ENCODE measurements around the genes IL33, UHRF2 and ZDHHC21.

- PRO-cap, result no peak
Measured at GRCh38 chr9:6214845-6215278, 745 bp upstream of the IL33 start.

DNA sequence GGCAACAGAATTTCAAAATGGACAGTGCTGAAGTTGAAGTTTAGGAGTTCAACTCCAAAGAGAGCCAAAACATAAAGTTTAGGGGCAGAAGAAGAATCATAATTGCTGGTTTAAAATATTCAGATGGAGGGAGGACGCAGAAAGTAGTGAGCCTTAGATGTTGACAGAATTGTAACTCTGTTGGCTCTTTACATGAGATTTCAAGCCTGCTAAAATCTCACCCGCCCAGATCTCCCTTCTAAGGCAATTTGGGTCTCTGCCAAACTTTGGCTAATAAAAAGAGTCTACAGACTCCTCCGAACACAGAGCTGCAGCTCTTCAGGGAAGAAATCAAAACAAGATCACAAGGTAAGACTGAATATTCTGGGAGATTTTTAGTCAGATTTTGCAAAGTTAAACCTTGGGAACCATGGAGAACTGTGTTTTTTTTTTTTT lies at the start of gene IL33:
Gene IL33 (plus strand): TSS at position 303 of the 435 bp plus-strand sequence.
- PRO-cap, result no peak

DNA sequence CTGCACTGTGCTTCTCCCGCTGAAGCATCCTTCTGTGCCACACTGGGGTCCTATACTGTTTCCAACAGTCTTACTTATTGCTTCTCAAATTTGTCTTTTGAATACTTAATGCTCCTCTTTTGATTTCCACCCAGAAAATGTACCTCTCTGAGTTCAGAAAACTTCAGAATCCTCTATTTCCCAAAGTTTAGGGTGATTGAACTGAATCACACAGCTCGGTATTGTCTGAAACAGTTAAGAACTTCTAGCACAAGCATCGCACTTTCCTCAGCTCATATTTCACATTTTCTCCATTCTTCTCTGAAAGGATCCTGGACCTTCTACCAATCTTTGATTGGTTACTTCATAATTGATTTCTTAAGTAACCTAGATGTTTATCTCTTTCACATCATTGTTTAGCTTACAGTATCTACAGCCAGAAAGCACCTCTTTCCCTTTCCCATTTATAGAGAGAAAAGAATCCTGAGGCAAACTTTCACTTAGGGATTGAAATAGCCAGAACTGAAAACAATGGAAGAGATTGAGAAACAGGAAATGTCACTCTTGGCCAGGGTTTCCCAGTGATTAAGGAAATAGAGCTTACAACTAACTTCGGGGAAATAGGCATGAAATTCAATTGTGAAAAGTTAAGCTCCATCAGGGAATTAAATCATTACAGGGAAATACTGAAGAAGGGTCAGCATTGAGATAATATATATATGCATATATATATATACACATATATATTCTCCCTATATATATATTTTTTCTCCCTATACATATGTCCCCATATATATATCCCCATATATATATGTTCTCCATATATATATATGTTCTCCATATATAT lies 2.5 kb downstream of the IL33 start:
- PRO-cap, result no peak

GRCh38 chr9:6412871-6413889 lies at the start of gene UHRF2:
Gene UHRF2, plus strand, starts transcription at chr9:6413199.
- PRO-cap, result bidirectional peak, plus-strand start at chr9:6413227, minus-strand start at chr9:6412921; bidirectional peak, plus-strand start at chr9:6414000, minus-strand start at chr9:6413844

GRCh38 chr9:6496758-6497622 lies 84.0 kb downstream of the UHRF2 start:
- PRO-cap, result no peak

GRCh38 chr9:6640174-6640531 lies 5.4 kb downstream of the GLDC start:
- PRO-cap, result no peak

DNA sequence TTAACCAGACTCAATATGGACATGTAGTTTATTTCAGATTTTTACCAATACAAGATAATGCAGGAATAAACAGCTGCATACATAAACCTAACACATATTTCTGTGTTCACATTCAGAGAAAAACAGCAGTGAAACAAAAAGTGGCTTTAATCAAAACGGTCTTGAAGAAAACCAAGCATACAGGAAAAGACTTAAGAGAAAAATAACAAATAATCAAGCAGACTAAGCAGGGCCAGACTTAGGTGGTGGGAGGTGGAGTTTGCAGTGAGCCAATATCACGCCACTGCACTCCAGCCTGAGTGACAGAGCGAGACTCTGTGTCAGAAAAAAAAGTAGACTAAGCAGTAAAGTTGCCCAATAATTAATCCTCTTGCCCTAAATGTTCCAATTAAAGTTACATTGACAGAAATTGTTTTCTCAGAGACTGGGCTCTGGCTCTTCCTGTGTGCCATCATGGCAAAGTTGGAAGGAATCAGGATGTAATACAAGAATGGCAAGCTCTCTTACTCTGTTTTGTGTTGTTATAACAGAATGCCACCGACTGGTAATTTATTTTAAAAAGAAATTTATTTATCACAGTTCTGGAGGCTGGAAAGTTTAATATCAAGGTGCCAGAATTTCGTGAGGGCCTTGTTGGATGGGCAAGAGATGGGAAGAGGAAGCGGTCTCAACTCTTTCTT lies 26.6 kb upstream of the GLDC start:
- PRO-cap, result no peak

DNA sequence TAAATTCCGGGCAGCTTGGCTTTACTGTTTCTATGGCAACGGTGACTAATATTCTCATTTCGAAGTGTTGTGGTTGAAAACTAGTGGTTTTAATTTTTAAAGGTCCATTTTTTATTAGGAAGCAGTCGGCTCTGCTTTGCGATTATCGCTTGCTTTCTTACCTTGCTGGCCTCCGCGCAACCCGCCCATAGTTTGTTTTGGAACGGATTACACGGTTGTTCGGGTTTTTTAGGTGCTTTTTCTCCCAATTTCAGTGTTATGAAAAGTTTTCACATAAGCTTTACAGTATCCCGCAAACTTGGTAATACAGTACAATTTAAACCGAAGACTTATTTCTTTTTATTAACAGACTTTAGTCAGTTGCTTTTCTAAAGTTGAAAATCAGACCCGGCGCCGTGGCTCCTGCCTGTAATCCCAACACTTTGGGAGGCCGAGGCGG lies 1.5 kb downstream of the KDM4C start:
- PRO-cap, result no peak

DNA sequence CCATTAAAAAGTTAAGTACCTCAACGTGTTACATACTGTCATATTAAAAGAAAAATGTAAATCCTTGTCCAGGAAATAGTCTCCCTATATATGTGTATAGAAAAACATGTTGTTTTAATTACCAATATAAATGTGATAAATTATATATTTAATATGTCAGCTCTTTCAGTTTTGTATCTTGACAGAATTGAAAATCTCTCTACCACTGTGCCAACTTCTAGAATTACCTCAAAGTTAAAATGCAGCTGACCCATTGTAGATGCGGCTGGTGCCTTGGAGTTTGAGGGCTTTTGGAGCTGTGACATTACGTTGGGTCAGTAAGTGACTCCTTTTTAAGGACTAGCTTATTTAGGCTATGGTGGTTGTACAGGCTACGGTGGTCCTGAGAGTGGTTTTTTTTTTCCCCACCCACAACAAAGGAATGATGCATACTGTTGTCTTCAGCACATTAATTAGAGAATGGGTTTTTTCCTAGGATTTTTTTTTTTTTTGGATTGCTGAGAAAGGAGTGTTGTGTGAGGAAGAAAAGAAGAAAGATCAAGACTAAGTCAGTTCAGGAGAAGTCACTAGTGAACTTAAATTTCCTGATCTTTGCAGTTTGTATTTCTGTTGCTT lies 237.0 kb downstream of the KDM4C start:
- PRO-cap, result no peak

GRCh38 chr9:8958362-8958627 lies 1158.7 kb upstream of the DMAC1 start:
- PRO-cap, result no peak

DNA sequence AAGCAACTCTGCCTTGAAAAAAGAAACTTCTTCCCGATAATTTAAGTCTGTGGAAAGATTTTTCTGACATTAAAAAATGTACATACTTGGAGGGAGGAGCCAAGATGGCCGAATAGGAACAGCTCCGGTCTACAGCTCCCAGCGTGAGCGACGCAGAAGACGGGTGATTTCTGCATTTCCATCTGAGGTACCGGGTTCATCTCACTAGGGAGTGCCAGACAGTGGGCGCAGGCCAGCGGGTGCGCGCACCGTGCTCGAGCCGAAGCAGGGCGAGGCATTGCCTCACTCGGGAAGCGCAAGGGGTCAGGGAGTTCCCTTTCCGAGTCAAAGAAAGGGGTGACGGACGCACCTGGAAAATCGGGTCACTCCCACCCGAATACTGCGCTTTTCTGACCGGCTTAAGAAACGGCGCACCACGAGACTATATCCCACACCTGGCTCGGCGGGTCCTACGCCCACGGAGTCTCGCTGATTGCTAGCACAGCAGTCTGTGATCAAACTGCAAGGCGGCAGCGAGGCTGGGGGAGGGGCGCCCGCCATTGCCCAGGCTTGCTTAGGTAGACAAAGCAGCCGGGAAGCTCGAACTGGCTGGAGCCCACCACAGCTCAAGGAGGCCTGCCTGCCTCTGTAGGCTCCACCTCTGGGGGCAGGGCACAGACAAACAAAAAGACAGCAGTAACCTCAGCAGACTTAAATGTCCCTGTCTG lies 241.5 kb downstream of the MPDZ start:
- PRO-cap, result no peak

DNA sequence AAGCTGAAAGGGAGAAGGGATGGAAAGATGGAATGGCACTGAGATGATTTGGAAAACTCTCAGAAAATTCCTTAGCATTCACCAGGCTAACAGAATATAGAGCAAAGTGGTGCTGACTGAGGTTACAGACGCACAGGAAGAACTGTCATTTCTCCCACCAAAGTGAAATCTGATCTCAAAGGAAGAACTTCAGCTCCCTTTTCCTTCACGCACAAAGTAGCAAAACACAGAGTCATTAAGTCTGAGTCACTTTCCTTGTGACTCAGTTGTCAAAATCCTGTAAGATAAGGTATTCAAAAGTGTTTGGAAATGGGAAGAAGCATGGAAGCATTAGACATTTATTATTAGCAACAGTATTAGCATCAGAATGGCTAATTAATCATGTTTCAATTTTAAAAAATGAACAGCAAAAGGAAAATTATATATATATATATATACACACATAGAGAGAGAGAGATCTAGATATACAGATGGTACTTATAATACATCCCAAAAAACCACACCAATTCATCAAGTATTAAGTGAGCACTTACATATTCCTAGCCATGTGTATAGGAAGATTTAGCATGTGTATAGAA lies 11.7 kb downstream of the MPDZ start:
- PRO-cap, result no peak

DNA sequence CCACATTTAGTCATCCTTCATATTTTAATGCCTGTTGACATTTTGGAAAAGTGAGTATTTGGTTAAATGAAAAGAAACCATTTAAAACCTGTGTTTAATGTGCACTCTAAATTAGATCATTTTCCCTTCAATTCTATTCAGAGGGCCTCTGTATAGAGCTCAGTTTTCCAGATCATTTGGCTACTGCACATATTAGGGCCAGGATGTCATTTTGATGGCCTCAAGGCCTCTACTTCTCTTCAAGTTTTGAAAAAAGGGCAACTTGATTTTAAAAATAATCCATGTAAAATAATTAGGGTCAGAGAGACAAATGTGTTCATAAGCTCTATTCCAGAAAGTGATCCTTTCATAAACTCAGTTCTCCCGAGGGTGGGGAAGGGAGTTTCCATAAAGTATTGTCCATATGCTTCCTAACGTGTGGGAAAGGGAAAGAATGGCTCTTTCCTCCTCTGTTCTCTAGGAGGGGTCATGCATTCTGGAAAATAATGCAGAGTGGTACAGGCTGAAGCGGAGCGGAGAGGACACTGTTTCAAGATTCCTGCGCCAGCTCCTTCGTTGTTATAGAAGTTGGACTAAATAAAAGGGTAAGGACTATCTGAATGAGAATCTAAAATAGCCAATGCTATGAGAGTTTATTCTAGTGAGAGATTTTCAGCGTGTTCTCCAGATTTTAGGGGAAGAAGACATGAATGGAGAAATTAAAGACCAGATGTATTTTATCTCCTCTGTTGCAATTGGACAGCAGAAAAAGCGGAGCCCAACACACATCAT lies 166.7 kb upstream of the MPDZ start:
- PRO-cap, result no peak

- PRO-cap, result no peak
Measured at GRCh38 chr9:14086195-14086866, 227.6 kb downstream of the NFIB start.

DNA sequence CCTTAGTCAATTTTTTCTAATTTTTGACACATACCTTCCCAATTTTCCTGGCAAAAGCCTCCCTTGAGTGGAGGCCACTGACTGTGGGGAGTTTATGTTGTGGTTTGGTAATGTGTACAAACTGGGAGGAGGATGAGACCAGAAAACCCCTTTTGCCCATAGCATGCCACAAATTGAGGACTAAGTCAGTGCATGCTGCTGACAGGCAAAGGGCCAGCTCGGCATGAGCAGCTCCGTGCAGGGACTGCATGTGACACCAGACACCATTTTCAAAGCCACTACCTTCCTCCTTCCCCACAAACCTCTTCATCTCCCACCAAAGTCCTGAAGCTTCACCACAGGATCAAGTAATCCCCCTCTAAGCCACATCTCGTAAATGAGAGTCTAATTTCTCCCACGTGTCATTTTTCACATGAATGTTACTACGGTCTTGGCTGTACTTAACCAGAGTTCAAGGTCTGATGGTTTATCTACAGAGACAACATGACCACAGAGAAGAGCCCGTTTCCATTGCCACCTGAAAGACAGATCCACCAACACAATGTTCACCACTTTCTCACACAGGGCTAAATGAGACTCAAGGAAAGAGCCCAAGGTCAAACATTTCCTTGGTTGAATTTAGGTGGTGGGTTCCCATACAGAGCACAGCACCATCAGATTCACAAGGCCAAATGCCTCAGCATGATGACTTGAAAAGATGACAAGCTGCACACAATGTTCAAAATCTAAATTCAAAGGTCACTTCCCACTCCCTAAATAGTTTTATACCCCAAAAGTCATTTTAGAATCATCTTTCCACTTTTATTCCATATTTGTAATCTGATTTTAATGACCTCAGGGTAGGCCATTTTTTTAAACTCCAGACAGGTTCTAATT lies 106.4 kb downstream of the NFIB start:
- PRO-cap, result no peak

- PRO-cap, result no peak
Measured at GRCh38 chr9:14303463-14303848, 10.5 kb downstream of the NFIB start.

DNA sequence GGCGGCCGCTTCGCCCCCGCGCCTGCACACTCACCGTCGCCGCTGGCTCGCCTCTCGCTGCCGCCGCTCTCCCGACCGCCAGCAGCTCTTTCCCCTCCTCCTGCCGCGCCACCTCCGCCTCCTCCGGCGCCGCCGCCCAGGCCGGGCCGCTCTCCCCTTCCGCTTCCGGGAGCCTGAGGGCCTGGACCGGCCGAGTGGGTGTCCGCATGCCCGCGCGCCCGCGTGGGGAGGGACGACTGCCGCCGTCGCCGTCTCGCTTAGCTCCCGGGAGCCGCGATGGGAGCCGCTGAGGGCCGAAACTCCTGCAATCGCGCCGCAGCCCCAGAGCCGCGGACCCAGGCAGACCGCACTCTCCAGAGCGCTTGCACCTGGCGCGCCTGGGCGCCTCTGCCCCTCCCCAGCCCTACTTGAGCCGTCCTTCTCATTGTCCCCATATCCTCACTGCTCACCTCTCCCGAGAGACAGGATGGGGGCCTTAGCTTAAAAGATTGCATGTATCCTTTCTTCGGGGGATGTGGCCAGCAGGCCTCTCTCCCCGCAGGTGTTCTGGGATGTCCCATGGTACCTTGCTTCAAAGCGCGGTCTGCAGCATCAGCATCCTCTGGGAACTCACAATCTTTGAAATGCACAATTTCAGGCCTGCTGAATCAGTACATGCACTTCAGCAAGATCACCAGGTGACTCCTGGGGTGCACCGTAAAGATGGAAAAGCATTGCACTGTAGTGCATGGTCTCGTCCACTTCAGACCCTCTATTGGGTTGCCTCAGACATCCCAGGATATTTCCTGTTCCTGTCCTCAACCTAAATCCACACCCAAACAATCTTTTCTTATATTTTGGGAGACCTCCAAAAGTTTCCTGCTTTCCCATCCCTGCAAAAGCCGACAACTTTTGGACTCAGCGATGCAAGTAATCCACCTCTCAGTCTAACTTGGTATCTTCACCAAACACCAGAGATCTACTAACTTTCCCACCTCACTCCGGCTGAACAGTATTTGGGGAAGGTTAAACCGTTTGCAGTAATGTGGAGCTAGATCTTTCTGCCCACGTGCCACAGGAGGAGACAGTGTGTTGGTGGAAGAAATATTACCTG lies at the start of gene ZDHHC21:
Gene ZDHHC21 (minus strand): TSS at position 238 of the 1,093 bp plus-strand sequence.
- PRO-cap, result bidirectional peak, plus-strand start at position 176 of the sequence, minus-strand start at position 77 of the sequence

DNA sequence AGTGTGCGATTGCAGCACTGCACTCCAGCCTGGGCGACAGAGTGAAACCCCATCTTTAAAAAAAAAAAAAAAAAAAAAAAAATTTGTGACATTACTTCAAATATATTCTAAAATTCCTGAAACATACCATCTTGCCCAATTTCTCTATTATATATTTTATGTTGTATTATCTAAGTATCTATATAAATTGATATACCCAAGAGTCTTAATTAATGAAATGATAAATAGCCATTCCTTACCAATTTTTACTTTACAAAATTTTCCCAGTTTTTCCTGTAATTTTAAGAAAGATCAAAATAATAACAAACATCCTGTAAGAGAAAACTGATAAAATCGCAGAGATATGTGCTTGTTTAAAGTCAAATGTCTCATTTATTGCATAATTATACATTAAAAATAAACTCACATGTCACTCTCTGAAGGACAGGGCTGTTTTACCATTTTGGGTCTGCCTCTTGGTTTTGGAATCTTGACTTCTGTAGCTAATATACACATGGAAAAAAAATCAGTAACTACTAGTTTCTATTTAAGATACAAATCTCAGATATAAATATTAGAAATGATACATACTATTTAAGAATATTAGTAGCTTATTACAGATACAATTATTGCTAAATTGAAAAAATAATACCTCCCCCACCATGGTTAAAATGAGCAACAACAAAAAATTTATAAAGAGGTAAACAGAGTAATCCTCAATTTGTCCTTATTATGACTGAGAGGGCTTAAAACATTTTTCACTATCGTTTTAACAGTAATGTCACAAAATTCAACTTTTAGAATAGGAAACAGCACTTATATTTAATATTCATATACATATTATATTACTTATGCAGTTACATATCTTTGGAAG lies 32.5 kb downstream of the PSIP1 start:
- PRO-cap, result no peak

DNA sequence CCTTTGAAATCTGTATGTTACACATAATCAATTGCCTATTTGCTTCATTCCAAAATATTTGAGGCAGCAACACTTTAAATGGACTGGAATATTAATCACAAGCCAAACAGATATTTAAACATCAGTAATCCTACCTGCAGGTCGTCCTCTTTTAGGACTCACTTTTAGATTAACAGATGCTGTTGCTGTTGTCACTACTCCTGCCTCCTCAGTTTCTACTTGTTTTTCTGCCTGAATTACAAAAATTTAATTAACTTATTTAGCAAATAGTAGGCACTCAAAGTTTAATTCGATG lies 31.4 kb downstream of the PSIP1 start:
- PRO-cap, result no peak

GRCh38 chr9:16138786-16139418 lies 586.1 kb downstream of the CCDC171 start:
- PRO-cap, result no peak

Data from WTC11 (cell line).